ENCODE measurements around a stretch of chr18.

- RRBS: no CpG with 5 or more reads among the region's 2 CpGs
Measured at GRCh38 chr18:45326606-45326854, 288.7 kb upstream of the SLC14A2 start.

DNA sequence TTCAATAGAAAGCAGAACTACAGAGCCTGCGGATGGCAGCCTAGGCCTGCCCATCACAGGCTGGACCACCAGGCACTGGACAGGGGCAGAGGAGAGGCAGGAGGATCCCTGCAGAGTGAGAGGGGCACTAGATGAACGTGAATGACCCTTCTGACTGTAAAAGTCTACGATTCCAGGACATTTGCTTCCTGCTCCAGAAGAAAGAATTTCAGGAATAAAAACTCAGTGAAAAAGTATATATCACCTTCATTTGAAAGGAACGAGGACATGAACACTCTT, 23.7 kb downstream of the SIGLEC15 start:
- RRBS: no CpG with 5 or more reads among the region's 4 CpGs

GRCh38 chr18:46216048-46216493, 42.2 kb downstream of the C18orf25 start:
- RRBS: no CpG with 5 or more reads among the region's 13 CpGs

- RRBS: 5% methylated on average over 3 of the region's 24 CpGs
Measured at GRCh38 chr18:46334753-46335250, 984 bp downstream of the RNF165 start.

GRCh38 chr18:46561737-46562092, 95.3 kb downstream of the LOXHD1 start:
- RRBS: no CpG with 5 or more reads among the region's 4 CpGs

DNA sequence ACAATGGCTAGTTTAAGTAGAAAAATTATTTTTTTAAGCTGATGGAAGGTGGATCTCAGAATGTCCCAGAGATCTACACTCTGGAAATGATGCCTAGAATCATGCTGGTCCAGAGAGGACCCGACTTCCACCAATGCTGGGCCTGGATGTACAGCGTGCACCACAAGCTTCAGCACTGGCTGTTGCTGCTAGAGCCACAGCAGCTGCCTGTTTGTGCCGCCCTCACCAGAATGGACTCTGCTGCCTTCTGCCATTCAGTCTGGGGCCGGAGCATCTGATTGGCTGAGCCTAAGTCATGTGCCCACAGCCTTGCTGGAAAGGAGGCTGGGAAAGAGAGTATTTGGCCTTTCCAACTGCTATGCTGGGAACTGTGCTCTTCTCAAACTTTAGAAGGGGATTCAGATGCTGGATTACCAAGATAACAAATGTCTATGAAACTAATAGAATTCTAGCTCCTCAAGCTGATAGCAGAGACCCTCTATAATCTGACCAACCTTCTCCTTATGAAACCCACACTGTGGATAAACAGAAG, 4.0 kb upstream of the LOXHD1 start:
- RRBS: no CpG with 5 or more reads among the region's 4 CpGs

DNA sequence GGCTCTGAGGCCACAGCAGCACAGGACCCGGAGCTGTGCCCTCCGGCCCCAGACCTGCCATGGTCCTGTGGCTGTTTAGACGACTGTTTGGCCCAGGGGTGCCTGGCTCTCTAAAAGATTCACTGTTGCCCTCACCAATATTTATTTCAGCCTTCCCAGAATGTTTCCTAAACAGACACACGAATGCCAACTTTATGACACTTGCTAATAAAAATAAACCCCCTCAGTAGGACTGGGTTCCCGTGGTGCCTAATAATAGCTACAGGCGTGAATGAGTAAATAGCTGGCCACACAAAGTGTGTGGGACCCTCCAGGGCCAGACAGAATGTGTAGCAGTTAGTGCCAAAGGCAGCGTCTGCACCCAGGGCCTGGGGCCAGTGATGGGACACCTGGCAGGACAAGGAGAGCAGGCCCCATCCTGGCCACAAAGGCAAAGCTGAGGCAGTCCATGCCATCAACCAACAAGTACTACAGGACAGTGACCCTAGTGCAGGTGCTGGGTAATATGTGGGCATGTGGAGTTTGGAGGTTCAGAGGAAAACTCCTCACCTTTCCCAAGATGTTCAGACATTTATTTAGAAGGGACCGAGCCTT, 11.7 kb upstream of the ST8SIA5 start:
- RRBS: no CpG with 5 or more reads among the region's 8 CpGs

GRCh38 chr18:48002959-48003355, 72.5 kb upstream of the SMAD2 start:
- RRBS: no CpG with 5 or more reads among the region's 5 CpGs

GRCh38 chr18:48077611-48078057, 147.2 kb upstream of the SMAD2 start:
- RRBS: no CpG with 5 or more reads among the region's 4 CpGs

DNA sequence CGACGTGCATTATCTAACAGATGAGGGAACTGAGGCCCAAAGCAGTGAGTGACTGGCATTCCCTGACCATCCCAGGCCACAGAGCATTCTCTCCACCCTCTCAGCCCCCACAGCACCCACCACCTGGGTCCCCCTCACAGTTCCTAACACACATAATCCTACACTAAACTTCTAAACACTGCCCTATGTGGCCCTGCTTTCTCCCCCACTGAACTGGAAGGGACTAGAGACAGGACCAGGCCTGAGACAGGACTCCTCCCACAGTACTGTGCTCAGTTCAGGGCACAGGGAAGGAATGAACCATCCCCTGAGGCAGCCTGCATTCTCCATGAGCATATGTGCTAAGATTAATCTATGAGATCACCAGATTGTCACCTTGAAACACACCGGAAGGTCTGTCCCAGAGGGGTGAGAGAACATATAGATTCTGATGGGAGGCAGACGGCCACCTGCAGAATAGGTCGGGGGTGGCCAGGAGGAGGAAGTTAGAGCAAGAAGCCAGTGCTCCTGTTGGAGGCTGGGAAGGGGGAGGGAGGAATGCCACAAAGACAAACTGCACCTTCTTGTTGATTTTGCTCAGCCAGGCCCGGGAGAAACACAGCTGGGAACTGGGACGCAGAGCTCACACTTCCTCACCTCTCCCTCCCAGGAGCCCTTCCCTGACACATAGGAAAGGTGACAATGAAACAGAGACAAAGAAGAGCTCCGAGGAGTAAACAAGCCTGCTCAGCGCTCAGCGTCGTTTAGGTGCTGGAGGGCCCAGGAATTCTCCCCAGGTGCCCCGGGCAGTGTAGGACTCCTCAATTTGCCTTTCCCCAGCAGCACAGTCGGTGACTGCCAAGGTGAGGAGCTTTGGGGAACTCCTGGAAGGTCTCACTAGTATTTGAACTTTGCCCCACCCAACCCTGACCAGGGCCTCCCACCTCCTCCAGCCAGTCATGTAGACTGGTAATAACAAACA, 52.1 kb downstream of the ZBTB7C start:
- RRBS: no CpG with 5 or more reads among the region's 13 CpGs

DNA sequence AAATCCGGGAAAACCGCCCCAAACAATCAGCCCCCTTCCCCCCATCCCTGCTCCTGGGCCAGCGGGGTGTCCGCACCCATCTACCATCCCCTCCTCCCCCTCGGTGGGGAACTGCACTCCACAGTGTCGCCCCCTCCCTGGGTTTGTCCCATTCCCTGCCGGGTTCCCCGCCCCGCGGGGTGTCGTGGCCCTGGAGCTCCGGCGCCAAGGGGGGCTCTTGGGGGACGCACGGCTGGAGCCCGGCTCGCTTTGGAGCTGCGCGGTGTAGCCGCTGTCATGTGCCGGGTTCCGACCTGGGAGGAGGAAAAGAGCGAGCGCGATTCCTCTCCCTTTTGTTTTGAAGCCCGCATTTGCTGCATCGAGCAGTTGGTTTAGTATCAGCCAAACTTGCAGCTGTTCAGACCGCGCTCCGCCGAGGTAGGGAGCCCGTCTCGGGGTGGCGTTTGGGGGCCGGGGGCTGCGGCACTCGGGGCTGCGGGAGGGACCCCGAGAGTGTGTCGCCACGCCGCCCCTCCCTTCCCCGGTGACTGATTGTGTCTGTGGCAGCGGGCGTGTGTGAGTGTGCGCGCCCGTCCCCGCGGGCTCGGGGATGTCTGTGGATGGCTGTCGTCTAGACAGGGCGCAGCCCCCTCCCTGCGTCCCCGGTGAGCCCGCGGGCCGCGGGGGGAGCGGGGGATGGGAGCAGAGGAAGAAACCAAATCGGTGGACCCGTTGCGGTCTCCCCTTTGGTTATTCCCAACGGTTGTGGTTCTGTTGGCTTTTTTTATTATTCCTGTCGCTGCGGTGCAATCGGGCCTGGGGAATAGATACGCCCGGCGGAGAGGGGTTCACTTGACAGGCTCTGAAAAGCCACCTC, 812 bp downstream of the CTIF start:
- RRBS: 2% methylated on average over 25 of the region's 70 CpGs

- RRBS: no CpG with 5 or more reads among the region's 13 CpGs
Measured at GRCh38 chr18:48544371-48545164, 5.7 kb downstream of the CTIF start.

DNA sequence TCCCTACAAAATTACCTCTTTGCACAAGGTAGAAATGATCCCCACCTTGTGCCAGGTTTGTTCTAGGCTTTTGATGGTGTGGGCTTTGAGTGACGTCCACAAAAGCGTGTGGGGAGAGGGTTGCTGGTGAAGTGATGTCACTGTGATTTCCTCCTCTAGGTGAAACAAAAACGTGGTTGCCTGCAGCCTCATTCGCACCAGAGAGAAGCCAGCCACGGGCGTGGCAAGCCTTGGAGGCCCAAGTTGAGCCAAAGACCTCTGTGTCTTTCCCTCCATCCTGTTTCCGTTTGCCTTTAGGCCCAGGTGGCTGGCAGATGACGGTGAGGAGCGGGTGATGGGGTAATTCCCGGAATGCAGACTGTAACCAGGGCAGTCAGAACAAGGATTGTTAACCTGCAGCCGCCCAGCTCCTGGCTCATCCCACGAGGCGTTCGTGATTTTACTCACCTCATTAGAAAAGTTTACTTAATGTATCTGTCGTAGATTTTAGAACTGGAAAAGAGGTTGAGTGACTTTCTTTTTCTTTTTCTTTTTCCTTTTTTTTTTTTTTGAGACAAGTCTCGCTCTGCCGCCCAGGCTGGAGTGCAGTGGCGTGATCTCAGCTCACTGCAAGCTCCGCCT, 14.4 kb downstream of the CTIF start:
- RRBS: no CpG with 5 or more reads among the region's 19 CpGs

- RRBS: no CpG with 5 or more reads among the region's 8 CpGs
Measured at GRCh38 chr18:48714757-48715424, 176.1 kb downstream of the CTIF start.

GRCh38 chr18:48727502-48728197, 188.8 kb downstream of the CTIF start:
- RRBS: no CpG with 5 or more reads among the region's 3 CpGs

- RRBS: no CpG with 5 or more reads among the region's 5 CpGs
Measured at GRCh38 chr18:48825314-48825825, 125.4 kb downstream of the SMAD7 start.

GRCh38 chr18:48889235-48889932, 61.4 kb downstream of the SMAD7 start:
- RRBS: no CpG with 5 or more reads among the region's 16 CpGs

DNA sequence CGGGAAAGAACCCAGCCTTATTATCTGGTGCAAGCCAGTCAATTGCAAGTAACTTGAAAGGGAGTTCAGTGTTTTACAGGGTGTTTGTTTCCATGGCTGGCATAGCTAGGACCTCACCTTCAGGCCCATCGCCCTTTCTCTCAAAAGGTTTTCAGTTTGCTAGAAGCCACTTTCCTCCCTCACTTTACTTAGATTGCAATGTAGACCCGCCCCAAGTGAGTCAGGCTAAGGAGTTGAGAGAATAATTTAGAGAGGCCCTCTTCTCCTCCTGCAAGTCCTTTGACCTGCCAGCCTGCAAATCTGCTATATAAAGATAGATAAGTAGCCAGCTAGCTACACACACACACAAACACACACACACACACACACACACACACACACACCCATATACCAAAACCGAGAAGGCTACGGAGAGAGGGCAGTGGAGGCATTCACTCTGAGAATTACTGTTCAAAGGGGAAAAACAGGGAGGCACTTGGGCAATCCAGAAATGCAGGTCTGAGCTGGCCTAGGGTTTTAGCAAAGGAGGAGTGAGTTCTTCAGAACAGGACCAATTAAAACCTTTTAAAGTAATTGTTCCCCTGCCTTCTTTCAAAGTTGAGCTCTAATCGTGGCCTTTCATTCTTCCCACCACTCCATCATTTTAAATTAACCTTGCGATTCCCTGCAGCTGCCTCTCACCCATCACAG, 23.0 kb upstream of the SMAD7 start:
- RRBS: no CpG with 5 or more reads among the region's 7 CpGs

GRCh38 chr18:49254774-49255269, 205.6 kb downstream of the DYM start:
- RRBS: no CpG with 5 or more reads among the region's 2 CpGs

GRCh38 chr18:49459286-49459968, 1.0 kb downstream of the DYM start:
- RRBS: no CpG with 5 or more reads among the region's 11 CpGs